Frontal cortex (tissue), 2 donors: ENCODE data around the gene MAMDC2.

GRCh38 chr9:63384673-63385402 lies 1900.2 kb downstream of the FOXD4L5 start:
- RAMPAGE, long total RNA, result no peak

DNA sequence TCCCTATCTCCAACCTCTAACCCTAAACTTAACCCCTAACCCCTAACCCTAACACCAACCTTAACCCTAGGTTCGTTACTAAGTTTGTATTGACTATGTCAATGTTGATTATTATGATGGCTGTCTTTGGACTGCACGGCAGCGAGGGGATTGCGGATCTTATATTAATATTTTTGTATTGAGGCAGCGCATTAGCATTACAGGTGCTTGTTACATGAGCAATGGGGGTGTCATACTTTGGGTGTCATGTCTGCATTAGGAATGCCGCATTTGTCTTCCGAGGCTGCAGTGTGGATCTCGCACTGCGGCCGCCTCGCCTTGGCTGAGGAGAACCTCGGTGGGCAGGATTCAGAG lies 1504.1 kb downstream of the FOXD4L5 start:
- RAMPAGE, long total RNA, result no peak

DNA sequence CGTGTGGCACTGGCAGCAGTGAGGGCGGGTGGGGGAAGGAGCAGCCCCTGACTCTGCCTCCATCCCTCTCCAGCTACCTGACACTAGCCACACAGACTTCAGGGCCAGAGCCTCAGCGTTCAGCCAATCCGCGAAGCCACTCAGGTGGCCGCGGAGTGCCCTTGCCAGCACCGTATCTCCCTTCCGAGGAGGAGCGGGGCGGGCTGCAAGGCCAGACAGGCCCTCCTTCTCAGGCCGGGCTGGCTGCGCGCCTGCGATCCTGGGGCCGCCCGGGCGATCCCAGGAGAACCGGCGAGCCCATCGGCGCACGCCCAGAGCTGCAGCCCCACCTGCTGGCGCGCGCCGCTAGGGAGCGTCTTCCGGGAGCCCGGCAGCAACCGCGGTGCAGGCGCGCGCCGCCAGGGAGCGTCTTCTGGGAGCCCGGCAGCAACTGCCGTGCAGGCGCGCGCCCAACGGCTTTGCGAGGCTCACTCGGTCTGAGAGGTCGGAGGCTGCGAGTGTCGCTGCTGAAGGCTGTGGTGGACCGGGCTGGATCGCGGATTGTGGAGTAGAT lies 916.0 kb downstream of the FOXD4L5 start:
- RAMPAGE, long total RNA, result no peak

DNA sequence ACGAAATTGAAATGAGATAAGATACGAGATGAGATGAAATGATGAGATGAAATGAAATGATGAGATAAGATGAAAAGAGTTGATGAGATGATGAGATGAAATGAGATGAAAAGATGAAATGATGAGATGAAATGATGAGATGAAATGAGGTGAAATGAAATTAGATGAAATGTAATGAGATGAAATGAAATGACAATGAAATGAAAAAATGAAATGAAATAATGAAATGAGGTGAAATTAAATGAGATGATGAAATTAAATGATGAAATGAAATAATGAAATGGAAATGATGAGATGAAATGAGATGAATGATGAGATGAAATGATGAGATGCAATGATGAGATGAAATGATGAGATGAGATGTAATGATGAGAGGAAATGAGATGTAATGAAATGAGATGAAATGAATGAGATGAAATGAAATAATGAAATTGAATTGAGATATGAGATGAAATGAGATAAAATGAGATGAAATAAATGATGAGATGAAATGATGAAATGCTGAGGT lies 560.7 kb downstream of the FOXD4L5 start:
- RAMPAGE, long total RNA, result no peak

DNA sequence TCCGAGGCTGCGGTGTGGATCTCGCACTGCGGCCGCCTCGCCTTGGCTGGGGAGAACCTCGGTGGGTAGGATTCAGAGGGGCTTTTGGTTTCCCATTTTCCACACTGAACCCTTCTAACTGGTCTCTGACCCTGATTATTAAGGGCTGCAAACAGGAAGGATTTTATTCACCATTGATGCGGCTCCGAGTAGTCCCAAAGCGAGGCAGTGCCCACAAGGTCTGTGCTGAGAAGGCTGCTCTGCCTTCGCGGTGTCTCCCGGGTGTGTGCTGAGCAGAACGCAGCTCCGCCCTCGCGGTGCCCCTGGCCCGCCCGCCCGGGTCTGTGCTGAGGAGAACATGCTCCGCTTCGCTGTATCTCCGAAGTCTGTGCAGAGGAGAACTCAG lies 530.7 kb downstream of the FOXD4L4 start:
- RAMPAGE, long total RNA, result no peak

GRCh38 chr9:68805219-68805624 lies 25.4 kb downstream of the PABIR1 start:
- RAMPAGE, long total RNA, result no peak

GRCh38 chr9:68845057-68845627 lies 65.3 kb downstream of the PABIR1 start:
- RAMPAGE, long total RNA, result no peak

GRCh38 chr9:68947033-68947561 lies 66.8 kb downstream of the PRKACG start:
- RAMPAGE, long total RNA, result no peak

- RAMPAGE, long total RNA, result no peak
Measured at GRCh38 chr9:69170636-69171547, 3.2 kb upstream of the TJP2 start.

DNA sequence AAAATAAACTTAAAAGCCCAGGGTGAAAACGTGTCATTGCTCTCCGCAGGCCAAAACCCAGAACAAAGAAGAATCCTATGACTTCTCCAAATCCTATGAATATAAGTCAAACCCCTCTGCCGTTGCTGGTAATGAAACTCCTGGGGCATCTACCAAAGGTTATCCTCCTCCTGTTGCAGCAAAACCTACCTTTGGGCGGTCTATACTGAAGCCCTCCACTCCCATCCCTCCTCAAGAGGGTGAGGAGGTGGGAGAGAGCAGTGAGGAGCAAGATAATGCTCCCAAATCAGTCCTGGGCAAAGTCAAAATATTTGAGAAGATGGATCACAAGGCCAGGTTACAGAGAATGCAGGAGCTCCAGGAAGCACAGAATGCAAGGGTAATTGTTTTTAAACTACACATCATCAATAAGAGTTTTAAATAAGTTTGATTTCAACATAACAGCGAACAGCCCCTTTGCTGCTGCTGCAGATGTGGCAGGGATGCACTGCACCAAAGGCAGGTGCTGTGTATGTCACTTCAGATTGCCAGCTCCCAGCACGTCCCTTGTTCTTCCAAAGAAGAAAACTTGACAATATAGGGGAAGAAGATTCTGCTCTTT lies 73.9 kb upstream of the ENTREP1 start:
- RAMPAGE, long total RNA, result no peak

DNA sequence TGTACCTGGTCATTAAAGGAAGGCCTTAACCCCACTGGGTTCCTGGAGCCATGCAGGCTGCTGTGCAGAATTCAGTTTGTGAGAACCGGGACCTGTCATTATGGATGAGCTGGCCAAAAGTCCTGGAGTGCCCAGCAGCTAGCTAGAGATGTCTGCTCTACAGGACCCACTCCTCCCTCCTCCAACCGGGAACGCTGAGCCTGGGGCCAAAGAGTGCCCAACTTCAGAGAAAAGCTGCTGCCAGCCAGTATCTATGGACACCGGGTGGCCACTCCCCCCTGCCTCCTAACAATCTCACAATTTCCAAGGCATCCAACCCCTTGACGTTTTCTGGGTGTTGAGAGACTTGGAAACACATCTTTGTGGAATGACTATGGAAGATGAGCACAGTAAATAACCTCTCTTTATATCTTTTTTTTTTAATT lies 1.3 kb downstream of the ENTREP1 start:
- RAMPAGE, long total RNA, result no peak

DNA sequence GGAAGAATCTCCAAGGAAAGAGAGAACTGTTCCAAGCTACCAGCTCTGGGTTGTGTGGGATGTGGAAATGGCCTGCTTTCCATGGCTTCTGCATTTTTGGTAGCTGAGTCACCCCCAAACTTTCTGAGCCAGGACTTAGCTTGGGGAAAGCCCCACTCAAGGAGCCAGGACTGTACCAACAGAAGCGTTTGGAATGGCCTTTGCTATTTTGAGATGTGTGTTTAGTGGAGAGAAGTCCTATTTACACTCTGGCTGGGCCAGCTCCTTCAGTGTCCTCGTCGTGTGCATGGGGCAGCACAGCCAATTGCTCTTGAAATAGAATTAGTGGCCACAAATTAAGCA lies 51.6 kb downstream of the ENTREP1 start:
- RAMPAGE, long total RNA, result no peak

- RAMPAGE, long total RNA, result no peak
Measured at GRCh38 chr9:70043312-70044288, at the start of gene MAMDC2. MAMDC2 (plus strand) TSS chr9:70043848.

- RAMPAGE, long total RNA, result no peak
Measured at GRCh38 chr9:70046128-70047002, 2.7 kb downstream of the MAMDC2 start.

DNA sequence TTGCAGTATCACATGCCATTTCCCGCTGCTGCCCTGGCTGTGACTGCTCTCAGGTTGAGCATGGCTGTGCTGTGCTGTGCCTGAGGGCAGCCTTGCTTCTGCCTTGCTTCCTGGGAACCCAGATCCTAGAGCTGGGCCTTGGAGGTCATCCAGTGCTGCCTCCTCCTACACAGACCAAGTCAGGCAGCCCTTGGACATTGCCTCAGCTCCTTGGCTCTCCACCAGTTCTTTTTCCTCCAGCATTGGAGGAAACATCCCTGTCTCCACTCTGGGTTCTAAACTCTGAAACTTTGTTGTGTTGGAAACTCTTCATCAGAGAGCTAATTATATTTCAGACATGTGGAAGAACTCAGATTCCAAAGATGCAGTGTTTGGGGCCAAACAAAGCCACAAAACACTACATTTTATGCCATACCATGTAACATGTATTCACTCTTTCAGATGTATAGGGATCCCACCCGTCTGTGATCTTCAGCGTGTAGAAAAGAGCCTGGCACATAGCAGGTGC lies 6.2 kb downstream of the MAMDC2 start:
- RAMPAGE, long total RNA, result no peak

DNA sequence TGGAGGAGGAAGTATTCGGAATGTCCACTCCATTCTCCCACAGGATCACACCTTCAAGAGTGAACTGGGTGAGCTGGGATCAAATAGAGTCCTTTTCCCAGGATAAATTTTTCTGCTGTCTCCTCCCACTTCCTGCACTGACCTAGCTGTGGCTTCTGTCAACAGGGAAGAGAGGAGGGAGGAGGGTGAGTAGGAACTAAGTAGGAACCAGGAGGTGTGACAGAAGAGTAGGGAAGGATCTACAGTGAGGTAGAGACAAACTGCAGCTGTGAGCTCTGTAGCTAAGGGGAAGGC lies 69.4 kb downstream of the MAMDC2 start:
- RAMPAGE, long total RNA, result no peak

DNA sequence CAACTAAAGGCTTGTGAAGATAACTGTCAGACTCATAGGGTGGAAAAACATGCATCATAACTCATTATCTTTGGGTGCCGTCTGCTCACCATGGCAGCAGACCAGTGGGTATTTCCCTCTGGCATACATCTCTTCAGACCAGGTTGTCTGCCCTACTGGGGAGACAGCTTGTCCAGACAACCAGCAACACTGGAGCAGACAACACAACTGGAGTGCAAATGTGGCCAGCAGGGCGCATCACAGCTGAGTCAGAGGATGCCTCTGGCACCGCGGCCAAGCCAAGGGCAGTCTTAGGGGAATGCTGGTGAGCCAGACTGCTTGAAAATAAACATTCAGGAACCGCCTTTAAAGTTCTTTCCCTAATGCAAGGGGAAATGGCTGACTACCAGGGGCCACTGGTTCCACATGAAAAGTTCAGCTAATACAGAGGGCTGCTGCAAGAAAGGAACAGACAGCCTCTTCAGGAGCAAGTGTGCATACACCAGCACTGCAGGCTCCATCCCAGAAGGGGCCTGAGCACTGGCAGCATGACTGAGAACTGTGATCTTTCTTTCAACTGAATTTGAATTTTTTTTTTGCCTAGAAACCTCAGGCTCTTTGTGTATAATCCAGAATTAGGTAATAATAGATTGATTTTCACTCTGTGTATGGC lies 77.3 kb downstream of the MAMDC2 start:
- RAMPAGE, long total RNA, result no peak

- RAMPAGE, long total RNA, result no peak
Measured at GRCh38 chr9:70189656-70190035, 69.1 kb upstream of the SMC5 start.

DNA sequence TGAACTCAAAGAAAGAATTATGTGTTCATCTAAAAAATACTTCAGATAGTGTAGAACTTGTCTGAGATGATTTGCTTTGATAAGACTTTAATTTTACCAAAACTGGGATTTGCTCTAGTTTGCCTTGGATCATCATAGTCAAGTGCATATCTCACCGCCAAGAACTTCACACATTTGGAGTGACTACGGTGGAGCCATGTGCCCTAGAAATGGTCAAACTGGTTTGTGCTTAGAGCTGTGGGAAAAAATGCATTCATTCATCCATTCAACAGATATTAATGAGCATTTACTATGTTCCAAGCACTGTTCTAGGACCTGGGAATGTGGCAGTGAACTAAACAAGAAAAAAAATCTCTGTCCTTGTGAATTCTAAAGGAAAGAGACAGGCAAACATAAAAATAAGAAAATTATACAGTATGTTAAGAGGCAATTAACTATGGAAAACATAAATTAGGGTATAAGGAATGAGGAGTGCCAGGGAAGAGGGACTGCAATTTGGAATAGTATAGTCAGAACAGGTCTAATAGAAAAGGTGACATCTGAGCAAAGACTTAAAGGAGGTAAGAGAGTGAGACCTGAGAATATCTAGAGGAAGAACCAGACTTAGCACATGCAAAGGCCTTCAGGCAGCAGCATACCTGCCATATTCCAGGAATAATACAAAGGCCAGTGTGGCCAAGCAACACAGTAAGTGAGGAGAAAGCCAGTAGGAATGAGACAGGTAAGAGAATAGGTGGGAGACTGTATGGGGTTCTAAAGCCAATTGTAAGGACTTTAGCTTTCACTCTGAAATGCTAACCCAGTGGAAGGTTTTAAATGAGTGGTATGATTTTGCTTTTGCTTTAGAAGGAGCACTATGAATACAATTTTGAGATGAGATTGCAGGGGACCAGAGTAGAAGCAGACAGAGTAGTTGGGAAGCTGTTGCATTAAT lies 44.8 kb upstream of the SMC5 start:
- RAMPAGE, long total RNA, result no peak

- RAMPAGE, long total RNA, result no peak
Measured at GRCh38 chr9:70216974-70217385, 41.8 kb upstream of the SMC5 start.